ENCODE data around the gene CTBP2.

DNA sequence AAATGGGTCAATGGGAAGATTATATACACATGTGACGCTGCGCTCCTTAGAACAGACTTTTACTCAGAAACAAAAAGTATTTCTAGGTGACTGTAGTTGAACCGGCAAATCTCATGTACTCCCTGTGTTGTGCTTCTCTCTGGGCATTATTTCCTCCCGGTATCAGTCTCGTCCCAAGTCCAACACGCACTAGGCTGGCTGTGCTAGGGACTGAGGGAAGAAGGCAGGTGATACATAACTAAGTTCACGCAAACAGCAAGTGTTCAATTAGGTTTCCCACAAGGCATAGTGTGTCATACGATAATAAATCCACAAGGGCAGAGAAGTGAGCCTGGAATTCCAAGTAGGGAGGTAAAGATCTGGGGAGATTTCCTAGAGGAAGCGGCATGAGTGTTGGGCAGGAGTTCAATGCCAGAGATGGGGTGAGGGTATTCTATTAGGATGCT lies 20.4 kb downstream of the FAM53B start:
- RRBS: 75% methylated on average over 1 of the region's 9 CpGs

GRCh38 chr10:124792267-124792423 lies 458 bp upstream of the EEF1AKMT2 start:
- RRBS: 0% methylated on average over 2 of the region's 7 CpGs

GRCh38 chr10:124942265-124943162 lies 591 bp downstream of the ZRANB1 start:
- RRBS: no CpG with 5 or more reads among the region's 11 CpGs

- RRBS: no CpG with 5 or more reads among the region's 3 CpGs
These were observed 11.5 kb downstream of the ZRANB1 start for GRCh38 chr10:124953433-124953827.

- RRBS: no CpG with 5 or more reads among the region's 17 CpGs
These were observed 32.3 kb downstream of the CTBP2 start for GRCh38 chr10:124995462-124996108.

DNA sequence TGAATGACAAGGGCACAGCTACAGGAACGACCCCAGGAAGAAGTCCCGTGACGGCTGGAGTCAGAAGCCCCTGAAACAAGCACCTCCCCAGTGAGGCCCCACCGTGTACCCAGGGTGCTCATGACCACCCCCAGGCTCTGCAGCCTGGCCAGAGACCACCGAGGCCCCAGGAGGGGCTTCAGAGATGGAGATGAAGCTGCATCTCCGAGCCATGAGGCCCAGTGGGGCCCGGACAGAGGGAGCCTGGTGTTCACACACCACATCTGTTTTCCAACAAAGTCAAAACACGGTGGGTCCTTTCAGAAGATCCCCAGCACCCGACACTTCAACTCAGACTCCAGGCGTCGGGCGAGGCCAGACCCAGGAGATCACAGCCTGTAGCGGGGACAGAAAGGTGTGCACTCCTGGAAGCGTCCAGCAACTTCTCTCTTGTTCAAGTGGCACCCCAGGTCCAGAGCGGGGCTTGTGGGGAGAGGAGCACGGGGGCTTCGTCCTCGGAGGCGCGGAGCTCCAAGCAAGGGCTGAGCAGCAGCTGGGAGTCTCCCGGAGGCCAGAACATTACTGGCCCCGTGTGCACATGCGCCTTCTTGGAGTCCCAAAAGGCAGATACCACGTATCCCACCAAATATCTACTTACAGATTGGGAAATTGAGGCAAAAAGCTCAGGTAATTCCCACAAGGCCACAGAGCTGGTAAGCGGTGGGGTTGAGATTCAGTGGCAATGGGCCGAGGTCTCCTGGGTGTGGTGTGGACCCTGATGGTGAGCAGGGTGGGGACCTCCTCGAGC lies 31.1 kb downstream of the CTBP2 start:
- RRBS: no CpG with 5 or more reads among the region's 27 CpGs

DNA sequence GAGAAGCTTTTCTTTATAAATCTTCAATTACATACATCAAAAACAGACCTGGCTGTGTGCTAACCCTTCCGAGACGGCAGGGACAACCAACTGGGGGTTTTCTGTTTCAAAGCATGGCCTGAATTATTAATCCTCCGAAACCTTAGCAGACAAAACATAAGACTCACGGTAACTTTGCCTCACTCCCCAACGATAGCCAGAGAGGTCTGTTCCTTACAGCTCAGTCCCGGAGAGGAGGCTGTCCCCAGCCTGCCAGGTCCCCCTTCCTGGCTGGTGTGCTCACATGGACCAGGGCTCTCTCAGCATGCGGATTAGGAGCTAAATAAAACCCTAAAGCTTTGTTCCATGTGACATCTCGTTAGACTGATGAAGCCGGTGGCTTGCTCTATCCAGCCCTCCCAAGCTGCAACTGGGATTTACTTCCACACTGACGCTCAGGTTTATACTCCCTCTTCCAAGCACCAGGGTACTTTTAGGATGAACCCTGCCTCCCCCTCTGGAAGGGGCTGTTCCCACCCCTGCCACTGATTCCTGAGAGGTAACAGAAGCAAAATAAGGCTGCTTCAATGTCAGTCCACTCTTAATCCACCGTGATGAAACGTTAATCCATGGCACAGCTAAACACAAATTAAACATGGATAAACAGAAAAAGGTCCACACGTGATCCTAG lies at the start of gene CTBP2:
TSS of gene CTBP2 (minus strand) at position 281 of the 670 bp plus-strand sequence.
- RRBS: no CpG with 5 or more reads among the region's 13 CpGs

- RRBS: no CpG with 5 or more reads among the region's 14 CpGs
These were observed 51.2 kb upstream of the CTBP2 start for GRCh38 chr10:125079073-125079558.

GRCh38 chr10:125099054-125100033 lies 71.5 kb upstream of the CTBP2 start:
- RRBS: no CpG with 5 or more reads among the region's 11 CpGs

DNA sequence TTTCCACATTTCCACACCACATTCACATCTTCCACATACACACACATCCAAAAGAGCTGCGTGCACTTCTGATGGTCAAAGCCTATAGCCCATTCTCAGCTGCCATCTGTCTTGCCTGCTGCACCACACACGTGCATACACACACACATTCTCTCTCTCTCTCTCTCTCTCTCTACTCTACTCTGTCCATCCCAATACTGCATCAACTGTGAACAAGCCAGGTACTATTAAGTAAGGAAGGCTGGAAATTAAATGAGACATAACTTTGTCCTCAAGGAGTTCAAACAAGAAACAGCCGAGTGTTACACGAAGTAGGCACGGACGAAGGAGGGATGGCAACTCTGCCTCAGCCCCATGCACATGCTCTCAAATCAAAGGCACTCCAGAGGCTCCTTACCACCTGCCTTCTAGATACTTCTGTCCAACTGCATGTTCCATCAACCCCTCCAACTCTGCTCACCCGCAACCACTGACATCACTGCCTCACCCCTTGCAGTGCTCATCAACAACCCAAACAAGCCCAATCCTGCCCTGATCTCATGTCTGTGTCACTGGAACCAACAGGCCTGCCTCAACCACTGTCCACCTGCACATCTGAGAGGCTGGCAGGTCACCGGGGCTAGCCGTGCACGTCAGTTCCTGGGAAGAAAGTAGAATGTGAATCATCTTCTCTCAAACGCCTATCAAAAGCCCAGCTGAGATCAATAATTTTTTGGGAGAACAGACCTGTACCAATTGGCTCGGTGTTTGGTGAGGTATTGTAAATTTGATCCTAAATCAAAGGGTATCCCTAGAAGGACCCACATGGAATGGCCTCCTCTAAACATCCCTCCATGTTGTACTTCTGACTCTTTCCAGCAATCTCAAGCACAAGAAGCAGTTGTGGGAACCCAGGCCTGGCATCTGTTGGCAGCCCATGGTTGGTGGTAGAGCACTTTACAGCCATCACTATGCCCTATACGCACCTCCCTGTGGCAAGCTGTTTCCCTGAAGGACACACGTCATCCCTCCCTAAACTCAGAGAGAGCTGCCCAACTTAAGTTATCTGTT lies 99.2 kb upstream of the CTBP2 start:
- RRBS: no CpG with 5 or more reads among the region's 14 CpGs

- RRBS: no CpG with 5 or more reads among the region's 13 CpGs
These were observed 116.2 kb upstream of the CTBP2 start for GRCh38 chr10:125143988-125144539.

DNA sequence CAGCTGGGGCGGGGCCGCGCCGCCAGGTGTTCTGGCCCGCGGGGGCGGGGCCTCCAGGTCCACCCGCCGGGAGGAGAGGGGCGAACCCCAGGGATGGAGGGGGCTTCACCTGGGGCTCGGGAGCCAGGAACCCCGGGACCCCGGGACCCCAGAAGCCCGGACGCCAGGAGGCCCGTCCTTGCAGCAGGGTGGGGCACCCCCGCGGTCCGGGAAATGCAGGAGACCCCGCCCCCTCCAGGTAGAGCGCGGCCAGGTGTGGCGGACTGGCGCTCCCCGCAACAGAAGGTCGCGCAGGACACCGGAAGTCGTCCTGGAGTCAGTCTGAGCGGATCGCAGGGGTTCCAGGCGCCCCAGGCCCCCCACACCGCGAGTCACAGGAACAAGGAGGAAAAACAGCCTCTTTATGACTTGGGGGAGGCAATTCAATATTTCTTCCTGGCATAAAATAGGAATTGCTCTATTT lies 124.3 kb upstream of the CTBP2 start:
- RRBS: 97% methylated on average over 16 of the region's 34 CpGs

- RRBS: 1% methylated on average over 29 of the region's 71 CpGs
These were observed 131.7 kb upstream of the CTBP2 start for GRCh38 chr10:125159554-125160076.

GRCh38 chr10:125281481-125281680 lies 253.5 kb upstream of the CTBP2 start:
- RRBS: no CpG with 5 or more reads among the region's 1 CpG

- RRBS: no CpG with 5 or more reads among the region's 1 CpG
These were observed 27.9 kb downstream of the BCCIP start for GRCh38 chr10:125851198-125851611.

GRCh38 chr10:126070396-126071270 lies 174.3 kb downstream of the FANK1 start:
- RRBS: no CpG with 5 or more reads among the region's 10 CpGs

DNA sequence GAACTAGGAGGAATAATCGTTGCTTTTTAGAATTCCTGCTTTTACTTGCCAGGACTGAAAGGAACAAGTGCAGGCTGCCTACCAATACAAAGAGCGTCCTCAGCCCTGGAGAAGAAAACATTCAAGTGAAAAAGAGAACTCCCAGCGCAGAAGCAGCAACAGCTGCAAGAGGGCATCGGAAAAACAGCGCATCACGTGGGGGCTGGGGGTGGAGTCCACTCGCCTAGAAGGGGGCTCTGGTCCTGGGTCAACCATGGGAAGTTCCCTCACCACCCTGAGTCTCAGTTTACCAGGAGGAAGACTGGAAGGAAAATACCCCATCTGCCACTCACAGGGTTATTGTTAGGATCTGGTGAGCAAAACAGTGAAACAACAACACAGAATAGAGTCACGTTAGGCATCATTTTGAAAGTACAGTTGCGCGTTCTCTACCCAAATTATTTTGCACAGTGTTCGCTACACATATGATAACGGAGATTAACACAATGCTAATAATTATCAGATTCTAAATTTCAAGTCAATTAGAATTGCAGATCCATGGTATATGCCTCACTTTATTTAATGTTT lies 512 bp upstream of the C10orf90 start:
- RRBS: no CpG with 5 or more reads among the region's 12 CpGs

DNA sequence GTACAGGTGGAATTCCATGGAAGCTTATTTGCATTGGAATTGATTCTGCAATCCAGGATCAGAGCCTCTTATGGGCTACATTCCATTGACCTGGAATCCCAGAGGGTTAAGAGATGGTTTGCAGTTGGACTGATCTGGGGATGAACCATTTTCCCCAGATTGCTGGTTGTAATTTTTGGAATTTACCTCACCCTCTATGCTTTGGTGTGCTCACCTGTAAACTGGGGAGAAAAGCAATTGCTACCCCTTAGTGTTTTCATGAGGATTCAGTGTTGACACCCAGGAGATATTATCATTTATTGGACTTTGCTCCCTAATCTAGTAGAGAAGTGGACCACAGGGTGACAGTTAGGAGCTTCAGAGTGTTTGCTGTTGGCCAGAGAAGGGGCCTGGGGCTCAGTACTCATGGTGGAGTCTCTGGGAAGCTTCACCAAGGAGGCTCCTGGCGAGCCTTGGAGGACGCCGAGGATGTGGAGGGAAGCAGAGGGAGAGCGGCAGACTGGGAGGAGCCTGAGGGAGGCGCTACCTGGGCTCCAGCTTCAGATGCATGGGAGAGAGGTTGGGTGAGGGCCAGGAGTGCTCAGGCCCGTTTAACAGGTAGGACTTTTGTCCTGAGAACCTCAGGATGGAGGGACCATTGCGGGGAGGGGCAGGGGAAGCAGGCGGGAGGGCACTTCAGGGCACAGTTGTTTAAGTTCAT lies 24.0 kb downstream of the DOCK1 start:
- RRBS: no CpG with 5 or more reads among the region's 8 CpGs

DNA sequence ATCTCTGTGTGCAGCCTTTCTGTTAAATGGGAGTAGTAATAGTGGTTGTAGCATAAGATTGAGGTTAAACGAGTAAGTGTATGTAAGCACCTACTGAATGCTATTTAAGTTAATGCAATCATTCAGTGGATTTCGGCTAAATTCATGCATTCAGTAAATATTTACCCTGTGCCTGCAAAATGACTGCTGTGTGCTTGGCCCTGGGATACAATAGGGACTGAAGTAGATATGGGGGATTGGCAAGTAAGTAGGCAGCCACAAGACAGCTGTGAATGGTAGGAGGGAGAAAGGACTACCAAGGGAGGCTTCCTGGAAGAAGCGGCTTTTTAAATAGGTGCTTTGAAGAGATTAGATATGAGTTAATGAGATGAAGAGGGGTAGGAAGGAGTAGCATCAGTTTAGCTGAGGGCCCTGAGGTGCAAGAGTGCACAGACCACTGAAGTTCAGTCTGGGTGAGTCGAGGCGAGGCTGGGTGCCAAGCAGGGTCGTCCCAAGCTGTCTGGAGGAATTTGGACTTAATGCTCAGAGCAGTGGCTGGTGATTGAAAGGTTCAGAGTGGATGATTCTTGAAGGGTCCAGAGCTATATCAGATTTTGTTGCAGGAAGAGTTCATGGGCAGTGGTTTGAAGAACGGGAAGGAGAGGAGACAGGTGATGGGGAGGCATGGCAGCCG lies 38.3 kb downstream of the DOCK1 start:
- RRBS: no CpG with 5 or more reads among the region's 8 CpGs

- RRBS: no CpG with 5 or more reads among the region's 8 CpGs
These were observed 18.1 kb downstream of the INSYN2A start for GRCh38 chr10:127178195-127178859.

All from CMK (cell line).